Foreskin fibroblast (primary cell): ENCODE measurements around a stretch of chr21.

GRCh38 chr21:45224389-45225113, 63.1 kb downstream of the POFUT2 start:
- RRBS: no CpG with 5 or more reads among the region's 24 CpGs

- RRBS: no CpG with 5 or more reads among the region's 14 CpGs
Measured at GRCh38 chr21:45227851-45228602, 59.7 kb downstream of the POFUT2 start.

GRCh38 chr21:45269743-45270335, 17.9 kb downstream of the POFUT2 start:
- RRBS: no CpG with 5 or more reads among the region's 20 CpGs

DNA sequence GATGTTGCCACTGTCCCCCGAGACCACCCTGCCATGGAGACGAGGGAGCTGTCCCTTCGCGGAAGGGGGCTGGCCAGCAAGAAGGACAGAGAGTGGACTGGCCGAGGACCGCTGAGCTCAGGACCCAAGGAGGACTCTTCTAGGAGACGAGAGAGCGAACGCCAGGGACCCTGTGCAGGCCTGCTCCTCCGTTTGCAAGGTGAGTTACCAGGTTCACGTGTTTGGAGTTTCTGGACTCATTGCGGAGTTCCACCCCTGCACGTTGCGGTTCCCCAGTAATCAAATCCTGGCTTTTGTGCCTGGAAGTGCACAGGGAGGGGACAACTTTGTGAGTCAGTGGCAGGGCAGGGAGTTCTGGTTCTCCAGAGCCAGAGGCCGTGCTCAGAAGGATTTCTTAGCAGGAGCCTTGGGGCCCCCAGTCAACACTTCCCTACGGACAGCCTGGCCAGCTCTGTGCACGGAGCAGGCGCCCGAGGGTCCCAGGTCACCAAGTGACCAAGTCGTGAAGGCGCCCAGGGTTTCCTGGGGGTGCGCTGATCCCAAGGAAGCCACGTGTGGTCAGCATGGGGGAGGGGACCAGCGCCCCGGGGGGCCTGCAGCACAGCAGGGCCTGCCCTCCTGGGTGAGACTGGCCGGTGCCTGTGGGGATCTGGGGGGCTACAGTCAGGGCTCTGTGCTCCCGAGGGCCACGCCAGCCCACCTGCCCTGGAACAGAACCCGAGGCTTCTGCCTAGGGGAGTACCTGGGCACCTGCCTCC, 5.8 kb upstream of the POFUT2 start:
- RRBS: 73% methylated on average over 2 of the region's 29 CpGs

DNA sequence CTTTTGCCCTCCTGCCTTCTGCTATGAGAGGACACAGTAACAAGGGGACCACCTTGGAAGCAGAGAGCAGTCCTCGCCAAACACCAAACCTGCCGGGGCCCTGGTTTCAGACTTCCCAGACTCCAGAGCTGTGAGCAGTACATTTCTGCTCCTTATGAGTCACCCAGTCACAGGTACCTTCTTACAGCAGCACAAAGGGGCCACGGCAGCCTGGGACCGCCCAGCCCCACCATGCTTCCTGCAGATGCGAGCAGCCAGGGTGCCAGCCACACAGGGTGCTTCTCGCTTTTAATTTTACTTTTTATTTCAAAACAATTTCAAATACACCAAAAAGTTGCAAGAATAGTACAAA, 17.3 kb upstream of the POFUT2 start:
- RRBS: no CpG with 5 or more reads among the region's 6 CpGs

DNA sequence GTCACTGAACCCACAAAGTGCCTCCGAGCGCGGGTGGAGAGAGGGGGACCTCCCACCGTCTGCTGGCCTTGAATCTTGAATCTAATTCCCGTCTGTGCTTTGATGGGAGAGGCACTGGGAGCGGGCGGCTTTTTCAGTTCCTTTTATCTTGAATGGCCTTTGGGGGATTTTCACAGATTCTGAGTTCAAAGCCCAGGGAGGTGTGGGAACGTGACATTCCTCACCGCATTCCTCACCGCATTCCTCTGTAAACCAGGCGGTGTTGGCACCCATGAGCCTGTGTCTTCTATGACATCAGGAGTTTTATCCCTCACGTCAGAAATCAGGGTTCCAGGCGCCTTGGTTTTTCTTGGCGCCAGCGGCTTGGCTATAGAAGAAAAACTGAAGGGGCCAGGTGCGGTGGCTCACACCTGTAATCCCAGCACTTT, 39.2 kb upstream of the COL18A1 start:
- RRBS: no CpG with 5 or more reads among the region's 16 CpGs

DNA sequence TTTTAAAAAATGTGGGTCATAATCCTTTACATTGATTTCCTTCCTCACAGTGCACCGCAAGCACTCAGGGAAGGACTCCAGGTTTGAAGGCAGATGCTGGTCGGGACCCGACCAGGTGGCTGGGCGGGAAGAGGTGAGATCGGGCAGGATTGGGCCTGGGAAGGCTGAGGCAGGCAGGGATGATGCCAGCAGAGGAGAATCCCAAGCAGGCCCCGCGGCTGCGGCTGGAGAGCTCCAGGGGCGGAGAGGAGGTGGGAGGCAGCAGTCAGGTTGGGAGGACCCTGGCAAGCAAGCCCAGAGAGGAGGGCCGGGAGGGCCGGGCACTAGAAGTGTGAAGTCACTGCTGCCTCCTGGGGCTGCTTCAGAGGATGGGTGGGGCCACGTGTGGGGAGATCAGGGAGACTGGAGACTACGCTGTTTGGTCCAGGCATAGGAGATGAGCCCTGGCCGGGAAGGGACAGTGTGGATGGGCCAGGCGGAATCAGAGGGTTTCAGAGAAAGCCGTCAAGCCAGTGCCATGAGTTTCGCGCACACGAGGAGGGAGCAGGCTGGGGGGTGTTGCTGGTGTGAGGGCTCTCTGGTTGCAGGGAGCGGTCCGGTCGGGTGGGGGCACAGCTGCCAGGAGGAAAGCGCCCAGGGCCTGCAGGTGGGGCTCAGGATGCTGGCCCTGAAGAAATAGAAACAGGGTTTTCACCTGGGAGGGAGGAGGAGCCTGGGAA, 976 bp upstream of the COL18A1 start:
- RRBS: no CpG with 5 or more reads among the region's 23 CpGs

- RRBS: no CpG with 5 or more reads among the region's 12 CpGs
Measured at GRCh38 chr21:45406803-45407301, 1.9 kb downstream of the COL18A1 start.

GRCh38 chr21:45432379-45433713, 27.9 kb downstream of the COL18A1 start:
- RRBS: 8% methylated on average over 2 of the region's 27 CpGs

DNA sequence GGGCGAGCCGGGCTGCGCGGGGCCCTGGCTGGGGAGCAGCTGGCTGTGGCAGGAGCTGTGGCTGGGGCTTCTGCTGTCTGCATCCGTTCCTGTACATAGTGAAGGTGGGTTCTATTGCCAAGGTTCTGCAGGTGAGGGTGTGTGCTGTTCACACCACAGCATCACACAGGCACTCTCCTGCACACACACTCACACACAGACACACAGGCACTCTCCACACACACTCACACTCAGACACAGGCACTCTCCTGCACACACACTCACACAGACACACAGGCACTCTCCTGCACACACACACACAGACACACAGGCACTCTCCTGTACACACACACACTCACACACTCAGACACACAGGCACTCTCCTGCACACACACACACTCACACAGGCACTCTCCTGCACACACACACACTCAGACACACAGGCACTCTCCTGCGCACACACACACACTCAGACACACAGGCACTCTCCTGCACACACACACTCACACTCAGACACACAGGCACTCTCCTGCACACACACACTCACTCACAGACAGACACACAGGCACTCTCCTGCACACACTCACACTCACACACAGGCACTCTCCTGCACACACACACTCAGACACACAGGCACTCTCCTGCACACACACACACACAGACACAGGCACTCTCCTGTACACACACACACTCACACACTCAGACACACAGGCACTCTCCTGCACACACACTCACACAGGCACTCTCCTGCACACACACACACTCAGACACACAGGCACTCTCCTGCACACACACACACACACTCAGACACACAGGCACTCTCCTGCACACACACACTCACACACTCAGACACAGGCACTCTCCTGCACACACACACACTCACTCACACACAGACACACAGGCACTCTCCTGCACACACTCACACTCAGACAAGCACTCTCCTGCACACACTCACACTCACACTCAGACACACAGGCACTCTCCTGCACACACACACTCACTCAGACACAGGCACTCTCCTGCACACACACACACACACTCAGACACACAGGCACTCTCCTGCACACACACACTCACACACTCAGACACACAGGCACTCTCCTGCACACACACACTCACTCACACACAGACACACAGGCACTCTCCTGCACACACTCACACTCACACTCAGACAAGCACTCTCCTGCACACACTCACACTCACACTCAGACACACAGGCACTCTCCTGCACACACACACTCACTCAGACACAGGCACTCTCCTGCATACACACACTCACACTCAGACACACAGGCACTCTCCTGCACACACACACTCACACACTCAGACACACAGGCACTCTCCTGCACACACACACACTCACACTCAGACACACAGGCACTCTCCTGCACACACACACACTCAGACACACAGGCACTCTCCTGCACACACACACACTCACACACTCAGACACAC, 32.5 kb downstream of the COL18A1 start:
- RRBS: no CpG with 5 or more reads among the region's 6 CpGs

GRCh38 chr21:45456380-45457107, 51.6 kb downstream of the COL18A1 start:
- RRBS: 86% methylated on average over 9 of the region's 50 CpGs

DNA sequence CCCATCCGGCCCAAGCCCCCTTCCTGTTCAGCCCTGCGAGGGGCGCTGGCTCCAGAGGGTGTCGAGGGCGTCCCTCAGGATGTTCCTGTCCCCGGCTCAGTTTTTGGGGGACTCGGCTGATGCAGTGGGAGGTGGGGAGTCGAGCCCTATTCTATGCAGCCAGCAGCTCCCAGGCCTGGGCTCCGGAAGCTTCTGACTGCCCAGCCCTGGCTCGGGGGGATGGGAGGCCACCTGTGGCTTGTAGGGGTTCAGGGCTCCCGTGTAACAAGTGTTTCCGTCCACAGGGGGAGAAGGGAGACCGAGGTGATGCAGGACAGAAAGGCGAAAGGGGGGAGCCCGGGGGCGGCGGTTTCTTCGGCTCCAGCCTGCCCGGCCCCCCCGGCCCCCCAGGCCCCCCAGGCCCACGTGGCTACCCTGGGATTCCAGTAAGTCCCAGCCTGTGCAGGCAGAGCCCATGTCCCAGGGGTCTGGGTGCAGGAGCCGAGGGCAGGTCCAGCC, 38.1 kb downstream of the SLC19A1 start:
- RRBS: 91% methylated on average over 5 of the region's 22 CpGs

- RRBS: 92% methylated on average over 7 of the region's 51 CpGs
Measured at GRCh38 chr21:45509809-45510467, 32.3 kb downstream of the SLC19A1 start.

- RRBS: no CpG with 5 or more reads among the region's 4 CpGs
Measured at GRCh38 chr21:45533225-45533475, 9.1 kb downstream of the SLC19A1 start.

DNA sequence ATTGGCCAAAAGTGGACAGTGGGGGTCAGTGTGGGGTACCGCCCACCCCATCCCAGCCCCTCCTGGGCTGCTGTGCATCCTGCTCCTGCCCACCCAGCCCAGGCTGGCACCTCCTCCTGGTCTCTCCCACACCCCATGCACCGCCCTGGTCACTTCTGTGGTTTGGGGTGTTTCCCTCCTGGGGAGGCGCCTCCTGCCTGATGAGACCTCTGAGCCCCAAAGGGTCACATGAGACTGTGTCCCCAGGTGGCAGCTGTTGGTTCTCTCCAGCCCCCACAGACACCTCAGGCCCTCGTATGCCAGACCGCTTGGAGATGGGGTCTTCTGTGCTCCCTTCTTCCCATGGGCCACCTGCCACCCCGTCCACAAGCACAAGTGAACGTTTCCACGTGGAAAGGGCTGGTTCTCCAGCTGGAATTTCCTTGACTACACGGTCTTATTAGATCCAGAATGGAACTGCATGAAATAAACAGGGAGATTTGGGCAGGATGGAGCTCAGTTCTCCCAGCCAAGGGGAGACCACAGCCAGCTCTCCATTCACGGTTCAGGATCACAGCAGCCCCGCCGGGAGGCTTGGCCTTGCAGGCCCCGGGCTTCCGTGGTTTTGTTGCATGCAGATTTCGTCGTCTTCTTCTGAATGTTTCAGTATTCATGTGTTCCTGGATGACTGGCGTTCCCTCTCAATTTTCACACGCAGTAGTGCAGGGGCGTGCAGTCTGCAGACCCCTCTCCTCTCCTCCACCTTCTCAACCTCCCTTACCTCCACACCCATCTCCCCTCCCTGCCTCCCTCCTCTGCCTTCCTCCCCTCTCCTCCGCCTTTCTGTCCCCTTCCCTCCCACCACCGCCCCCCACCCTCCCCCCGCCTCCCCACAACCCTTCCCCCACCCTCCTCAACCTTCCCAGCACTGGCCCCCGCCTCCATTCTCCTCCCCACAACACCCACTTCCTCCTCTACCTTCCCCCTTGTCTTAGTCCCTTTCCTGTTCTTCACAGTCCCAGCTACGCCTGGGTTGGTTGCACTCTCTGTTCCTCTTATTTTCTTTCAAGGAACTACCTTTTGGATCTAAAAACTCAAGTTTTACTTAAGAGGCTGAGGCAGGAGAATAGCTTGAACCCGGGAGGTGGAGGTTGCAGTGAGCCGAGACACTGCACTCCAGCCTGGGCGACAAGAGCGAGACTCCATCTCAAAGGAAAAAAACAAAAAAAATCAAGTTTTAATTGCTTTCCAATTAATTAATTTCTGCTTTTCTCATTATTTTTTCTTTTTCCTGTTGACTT, 8.3 kb upstream of the SLC19A1 start:
- RRBS: no CpG with 5 or more reads among the region's 28 CpGs

DNA sequence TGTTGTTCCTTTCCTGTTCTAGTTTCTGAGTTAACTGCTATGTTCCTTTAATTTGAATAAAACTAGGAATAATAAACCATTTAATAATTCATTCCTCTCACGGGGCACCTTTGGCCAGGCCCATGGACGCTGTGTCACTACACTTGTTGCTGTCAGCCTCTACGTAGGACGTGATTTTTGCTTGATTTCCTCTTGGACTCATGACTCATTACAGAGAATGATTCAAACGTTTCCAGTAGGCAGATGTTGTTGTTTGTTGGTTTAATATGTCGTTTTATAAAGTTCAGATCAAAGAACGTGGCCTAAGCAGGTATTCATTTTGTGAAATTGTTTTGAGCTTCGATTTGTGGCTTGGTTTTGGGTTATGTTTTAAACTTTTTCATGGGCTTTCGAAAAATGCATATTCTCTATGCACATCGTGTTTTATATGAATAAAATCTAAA, 9.1 kb upstream of the SLC19A1 start:
- RRBS: no CpG with 5 or more reads among the region's 10 CpGs

DNA sequence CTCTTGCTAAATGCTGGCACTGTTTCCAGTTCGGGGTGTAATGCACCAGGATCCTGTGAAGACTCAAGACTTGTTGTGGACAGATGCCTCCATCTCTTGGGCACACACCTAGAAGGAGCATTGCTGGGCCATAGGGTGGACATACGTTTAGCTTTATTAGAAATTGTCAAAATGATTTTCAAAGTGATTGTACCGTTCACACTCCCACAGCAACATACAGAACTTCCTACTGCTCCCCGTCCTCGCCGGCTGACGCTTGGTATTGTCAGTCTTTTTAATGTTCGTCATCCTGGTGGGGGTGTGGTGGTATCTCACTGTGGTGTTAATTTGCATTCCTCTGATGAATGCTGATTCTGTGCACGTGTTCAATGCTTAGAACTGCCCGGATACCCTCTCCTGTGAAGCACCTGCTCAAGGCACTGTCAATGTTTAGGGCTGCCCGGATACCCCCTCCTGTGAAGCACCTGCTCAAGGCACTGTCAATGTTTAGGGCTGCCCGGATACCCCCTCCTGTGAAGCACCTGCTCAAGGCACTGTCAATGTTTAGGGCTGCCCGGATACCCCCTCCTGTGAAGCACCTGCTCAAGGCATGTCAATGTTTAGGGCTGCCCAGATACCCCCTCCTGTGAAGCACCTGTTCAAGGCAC, 34.7 kb upstream of the PCBP3 start:
- RRBS: no CpG with 5 or more reads among the region's 13 CpGs

- RRBS: no CpG with 5 or more reads among the region's 17 CpGs
Measured at GRCh38 chr21:45820594-45821099, 160.9 kb upstream of the COL6A1 start.

DNA sequence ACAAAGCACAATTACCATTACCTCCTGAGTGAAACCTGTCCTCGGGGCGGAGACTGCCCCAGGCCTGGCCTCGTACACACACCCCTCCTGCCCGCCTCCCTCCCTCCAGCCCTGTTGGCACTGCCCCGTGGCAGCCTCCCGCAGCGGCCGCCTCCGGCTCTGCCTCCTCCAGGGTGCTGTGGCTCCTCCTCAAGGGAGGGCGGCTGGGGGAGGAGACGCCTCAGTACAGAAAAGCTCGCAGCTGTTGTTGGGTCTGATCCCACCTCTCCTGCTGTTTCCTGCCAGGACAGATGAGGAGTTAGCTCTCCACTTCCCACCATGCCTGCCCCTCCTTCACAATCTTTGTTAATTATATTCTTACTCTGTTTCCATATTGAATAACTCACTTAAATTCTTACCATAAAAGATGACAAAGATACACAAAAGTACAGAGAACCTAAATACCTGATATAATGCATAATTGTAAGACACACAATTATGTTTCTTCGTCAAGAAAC, 30.8 kb upstream of the COL6A1 start:
- RRBS: no CpG with 5 or more reads among the region's 13 CpGs

DNA sequence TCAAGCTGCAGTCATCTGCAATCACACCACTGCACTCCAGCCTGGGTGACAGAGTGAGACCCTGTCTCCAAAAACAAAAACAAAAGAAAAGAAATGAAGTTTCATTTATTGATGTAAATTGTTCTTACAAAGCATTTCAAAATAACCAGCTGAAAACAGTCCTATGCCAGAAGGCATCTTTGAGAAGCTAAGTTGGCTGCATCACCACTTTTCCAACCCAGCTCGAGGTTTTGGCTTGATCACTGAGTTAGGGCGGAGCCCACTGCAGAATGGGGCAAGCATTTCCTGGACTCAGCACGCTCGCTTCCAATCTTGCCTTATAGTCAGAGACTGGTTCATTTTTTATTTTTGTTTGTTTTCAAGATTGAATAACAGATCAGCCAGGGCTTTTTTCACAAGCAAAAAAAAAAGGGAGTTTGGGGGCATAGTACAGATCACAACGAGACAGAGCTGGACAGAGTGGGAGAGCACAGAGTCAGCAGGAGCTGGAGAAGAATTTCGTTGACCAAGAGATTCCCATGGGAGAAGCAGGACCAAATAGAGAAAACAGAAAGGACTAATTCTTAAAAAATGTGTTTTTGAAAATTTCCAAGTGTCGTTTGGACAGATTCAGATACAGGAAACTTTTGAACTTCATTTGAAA, 23.5 kb upstream of the COL6A1 start:
- RRBS: no CpG with 5 or more reads among the region's 7 CpGs